Peripheral blood mononuclear cell (primary cell): Measurements from ENCODE around the genes TMEM33, SLC30A9 and ATP10D.

DNA sequence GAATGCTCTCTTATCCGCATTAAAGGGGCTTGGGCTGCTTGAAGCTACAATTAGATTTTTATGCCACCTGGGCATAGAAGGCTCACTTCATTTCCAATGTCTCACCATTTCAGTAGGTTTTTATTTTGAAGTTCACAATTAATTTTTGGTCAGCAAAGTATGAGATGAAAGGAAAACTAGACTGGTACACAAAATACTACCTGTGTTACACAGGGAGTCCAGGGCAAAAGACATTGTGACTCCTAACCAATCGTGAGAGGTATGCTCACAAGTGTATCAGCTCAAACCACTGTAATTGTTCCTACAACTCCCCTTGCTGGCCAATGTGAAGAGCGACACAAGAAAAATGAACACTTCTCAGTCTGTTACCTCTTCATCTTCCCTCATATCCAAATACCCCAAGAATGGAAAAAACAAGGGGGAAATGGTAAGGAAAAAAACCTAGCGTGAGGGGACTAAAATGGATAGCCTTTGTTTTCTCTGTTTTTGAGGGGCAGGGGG lies 30.8 kb upstream of the NSUN7 start:
- PRO-cap, 8 experiments: no peak in any of the 8 experiments

DNA sequence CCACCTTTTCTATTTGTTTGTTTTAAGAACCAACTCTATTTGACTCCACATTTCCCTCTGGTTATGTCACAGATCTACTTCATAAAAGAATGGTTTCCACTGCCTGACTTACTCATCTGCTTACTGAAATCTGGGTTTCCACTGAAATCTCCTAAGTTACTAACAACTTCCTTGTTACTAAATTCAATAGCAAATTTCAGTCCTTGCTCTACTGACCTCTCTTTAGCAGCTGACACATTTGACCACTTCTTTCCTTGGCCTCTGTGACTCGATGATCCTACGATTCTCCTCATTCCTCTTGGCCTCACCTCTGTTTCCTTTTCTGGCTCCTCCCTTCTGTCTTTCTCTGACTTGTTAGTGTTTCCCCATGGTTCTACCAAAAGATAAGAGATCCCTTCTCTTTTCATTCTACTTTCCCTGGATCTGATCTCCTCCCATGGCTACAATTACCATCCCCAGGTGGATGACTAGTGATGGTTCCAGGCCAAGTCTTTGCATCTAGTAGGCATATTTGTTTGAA lies 27.8 kb upstream of the NSUN7 start:
- PRO-cap, 8 experiments: peak in 4 of 8 experiments; most common plus-strand start position 245 of the sequence (in 4)

GRCh38 chr4:40750529-40750824 lies 722 bp downstream of the NSUN7 start:
- PRO-cap, 8 experiments: no peak in any of the 8 experiments

DNA sequence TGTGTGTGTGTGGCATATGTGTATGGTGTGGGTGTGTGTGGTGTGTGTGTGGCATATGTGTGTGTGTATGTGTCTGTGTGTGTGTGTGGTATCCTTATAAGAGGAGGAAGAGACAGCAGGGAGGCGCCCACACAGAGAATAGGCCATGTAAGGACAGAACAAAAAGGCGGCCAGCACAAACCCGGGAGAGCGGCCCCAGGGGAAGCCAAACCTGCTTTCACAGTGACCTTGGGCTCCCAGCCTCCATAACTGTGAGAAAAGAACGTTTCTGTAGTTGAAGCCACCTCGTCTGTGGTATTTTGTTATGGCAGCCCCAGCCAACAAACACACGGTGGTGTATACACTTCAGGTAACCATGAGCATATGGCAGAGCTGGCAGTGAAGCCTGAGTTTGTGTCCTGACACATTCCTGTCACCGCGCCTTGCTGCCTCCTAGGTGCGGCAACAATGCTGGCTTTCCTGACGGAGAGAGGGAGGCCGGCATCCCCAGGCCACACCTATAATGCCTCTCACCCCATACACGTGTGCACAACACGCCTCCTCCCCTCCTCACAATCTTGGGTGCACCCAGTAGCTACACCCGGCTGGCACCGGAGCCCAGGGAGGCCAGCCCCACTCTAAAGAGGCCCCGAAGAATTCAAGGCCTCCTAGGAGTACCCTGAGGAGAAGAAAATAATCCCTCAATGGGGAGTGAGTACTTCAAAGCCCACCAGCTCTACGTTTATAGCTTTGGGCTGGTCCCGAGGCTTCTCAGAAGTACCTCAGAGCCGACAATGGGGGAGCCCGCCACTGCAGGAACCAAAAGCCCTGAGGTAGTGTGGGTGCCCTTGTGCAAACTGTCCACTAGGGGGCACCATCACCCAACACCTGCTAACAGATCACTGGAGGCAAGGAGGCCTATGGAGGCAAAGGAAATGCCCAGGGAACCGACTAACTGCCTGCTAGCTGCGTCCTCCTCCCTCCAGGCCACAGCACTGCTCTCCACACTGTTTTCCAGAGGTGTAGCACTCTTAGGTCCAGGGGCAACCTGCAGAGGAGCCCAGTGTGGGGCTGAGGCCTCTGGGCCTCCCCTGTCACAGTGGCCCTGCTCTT lies 158.6 kb downstream of the NSUN7 start:
- PRO-cap, 8 experiments: no peak in any of the 8 experiments

DNA sequence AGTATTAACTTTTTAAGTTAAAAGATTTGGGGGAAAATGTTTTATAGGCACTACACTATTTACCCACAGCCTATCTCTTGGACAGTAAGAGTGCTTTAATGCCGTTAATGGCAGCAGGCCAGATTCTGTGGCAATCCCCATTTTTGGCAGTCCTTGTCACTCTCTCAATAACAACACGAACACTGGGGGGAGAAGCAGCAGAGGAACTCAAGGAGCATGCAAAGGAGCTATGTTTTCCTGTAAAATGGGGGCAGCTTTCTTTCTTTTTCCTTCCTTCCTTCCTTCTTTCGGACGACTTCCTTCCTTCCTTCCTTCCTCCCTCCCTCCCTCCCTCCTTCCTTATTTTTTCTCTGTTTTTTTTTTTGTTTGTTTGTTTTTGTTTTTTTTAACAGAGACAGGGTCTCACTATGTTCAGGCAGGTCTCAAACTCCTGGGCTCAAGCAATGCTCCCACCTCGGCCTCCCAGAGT lies 168.7 kb downstream of the NSUN7 start:
- PRO-cap, 8 experiments: no peak in any of the 8 experiments

GRCh38 chr4:41154763-41155379 lies 59.5 kb downstream of the APBB2 start:
- PRO-cap, 8 experiments: no peak in any of the 8 experiments

- PRO-cap, 8 experiments: no peak in any of the 8 experiments
Measured at GRCh38 chr4:41209065-41209603, 5.2 kb downstream of the APBB2 start.

GRCh38 chr4:41613305-41613720 lies 75.4 kb downstream of the LIMCH1 start:
- PRO-cap, 8 experiments: no peak in any of the 8 experiments

DNA sequence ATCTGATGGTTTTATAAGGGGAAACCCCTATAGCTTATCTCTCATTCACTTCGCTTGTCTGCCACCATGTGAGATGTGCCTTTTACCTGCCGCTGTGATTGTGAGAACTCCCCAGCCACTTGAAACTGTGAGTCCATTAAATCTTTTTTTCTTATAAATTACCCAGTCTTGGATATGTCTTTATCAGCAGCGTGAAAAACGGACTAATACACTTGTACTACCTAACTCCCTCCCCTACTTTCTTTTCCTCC lies 53.3 kb upstream of the PHOX2B start:
- PRO-cap, 8 experiments: no peak in any of the 8 experiments

- PRO-cap, 8 experiments: peak in 8 of 8 experiments; most common plus-strand start chr4:41935152 (in 6); most common minus-strand start chr4:41935369 (in 8)
Measured at GRCh38 chr4:41934848-41935703, at the start of gene TMEM33. TSS of gene TMEM33 (plus strand) at chr4:41935429.

DNA sequence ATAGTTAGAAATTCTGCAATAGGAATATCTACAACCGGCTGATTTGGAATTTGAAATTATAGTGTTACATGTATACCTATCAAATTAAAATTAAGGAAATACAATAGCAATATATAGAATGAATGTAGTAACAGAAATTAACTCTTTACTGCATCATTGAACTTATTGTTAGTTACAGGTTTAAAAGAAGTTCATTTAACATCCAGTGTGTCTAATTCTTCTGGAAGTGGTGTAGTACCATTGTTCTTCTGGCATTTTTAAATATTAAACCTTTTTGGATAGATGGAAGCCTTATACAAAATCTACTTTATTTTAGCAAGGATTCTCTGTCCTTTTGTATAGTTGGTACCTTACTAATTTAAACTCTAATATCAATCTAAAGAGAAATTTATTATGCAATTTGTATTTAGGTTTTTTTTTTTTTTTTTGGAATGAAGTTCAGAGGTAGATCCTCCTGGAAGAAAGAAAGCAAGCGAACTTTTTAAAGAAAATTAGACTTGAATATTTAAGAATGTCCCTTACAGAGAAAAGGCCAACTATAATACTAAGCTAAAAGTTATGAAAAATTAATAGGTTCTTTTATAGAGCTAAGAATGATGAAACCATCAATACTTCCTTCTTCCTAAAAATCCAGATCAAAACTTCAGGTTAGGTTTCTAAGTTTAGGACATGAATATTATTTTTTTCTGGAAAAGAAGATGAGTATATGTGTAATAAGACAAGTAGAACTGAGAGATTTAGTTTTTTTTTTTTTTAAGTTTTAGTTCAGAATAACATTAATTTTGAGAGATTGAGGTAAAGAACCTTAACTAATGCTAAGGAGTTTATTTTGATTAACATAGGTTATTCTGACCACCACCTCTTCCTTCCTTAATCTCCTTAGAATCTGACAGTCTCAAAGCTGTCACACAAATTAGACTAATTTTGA lies 21.9 kb downstream of the TMEM33 start:
- PRO-cap, 8 experiments: no peak in any of the 8 experiments

- PRO-cap, 8 experiments: peak in 8 of 8 experiments; most common plus-strand start chr4:41990586 (in 7); most common minus-strand start chr4:41990353 (in 4)
Measured at GRCh38 chr4:41990053-41991345, at the start of gene SLC30A9. TSS of gene SLC30A9 (plus strand) at chr4:41990530.

DNA sequence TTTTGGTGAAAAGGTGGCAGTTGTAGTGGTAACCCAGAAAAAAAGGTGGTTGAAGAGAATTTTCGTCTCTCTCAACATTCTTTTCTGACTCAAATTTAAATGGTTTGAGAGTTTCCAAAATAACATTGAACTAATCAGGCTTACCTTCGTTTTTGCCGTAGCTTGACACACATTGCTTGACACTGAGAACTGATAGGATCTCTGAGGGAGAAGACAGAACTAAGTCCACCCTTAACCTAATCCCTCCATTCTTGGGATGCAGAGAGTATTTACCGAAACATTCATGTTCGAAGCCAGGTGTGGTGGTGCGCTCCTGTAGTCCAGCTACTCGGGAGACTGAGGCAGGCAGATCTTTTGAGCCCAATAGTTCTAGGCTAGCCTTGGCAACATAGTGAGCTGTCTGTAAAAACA lies 1.0 kb downstream of the SLC30A9 start:
- PRO-cap, 8 experiments: peak in 1 of 8 experiments; most common plus-strand start position 289 of the sequence (in 1)

GRCh38 chr4:42028747-42029561 lies 38.6 kb downstream of the SLC30A9 start:
- PRO-cap, 8 experiments: no peak in any of the 8 experiments

GRCh38 chr4:42412025-42412584 lies 14.8 kb downstream of the SHISA3 start:
- PRO-cap, 8 experiments: no peak in any of the 8 experiments

DNA sequence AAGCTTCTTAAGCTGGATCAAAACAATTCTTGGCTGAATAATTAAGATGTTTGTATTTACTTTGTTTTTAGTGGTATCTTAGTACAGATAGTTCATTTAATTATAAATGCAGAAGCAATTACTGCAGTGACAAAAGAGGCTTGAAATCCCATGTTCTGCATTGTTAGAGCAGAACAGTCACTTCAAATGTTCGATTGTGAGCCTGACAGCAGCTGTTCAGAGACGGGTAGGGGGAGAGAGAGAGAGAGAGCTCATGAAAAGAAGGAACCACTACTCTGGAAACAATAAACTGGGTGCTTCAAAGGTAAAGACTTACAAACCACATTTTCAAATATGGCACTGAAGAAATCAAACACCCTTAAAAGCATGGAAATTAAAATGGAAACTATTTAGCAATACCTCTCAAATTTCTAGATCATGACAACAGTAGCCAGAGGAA lies 20.7 kb downstream of the ATP8A1 start:
- PRO-cap, 8 experiments: no peak in any of the 8 experiments

DNA sequence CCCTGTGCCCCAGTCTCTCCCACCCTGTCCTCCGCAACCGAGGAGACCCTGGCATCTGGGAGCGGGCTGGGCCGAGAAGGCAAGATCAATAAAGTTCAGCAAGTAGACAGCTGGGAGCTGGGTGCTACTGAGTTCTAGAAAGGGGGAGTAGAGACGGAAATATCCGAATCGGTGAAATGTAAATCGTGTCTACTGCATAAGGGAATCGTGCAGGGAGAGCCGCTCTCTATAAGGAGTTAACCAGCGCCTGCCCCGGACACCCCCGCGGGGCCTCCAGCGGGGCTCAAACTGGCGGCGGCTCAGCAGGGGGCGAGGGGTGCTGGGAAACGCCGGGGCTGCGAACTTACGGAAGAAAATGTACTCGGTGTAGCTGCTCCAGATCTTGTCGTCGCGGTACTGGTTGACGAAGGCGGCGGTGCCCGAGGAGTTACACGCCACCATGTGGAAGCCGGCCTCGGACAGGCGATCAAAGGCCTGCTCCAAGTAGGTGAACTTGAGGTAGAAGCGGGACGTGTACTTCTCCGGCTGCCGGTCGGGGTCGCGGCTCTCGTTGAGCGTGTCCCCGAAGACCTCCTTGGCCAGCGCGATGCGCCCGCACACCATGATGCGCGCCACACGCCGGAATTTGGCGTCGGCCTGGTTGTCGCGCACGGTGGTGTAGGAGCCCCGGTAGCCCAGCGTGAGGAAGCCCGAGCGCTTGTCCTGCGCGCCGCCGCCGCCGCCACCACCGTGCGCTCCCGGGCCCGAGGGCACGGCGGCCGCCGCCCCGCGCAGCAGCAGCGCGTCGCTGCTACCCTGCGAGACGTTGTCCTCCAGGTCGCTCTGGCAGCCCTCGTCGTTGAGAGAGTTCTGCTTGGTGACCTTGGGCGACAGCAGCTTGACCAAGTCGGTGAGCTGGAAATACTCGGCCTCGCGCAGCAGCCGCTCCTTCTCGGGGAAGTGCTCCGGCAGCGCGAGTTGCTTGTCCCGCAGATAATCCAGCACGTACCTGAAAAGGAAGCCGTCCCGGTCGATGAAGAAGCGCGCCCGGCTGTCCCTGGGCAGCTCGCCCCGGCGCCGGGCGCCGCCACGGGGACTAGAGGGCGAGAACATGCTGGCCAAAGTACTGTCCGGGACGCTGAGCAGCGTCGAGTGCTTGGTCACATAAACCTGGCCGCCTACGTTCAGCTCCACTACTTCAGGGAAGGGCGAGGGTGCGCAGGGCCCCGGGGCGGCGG lies 985 bp downstream of the KCTD8 start:
- PRO-cap, 8 experiments: no peak in any of the 8 experiments

GRCh38 chr4:45174789-45175110 lies 448.4 kb upstream of the GNPDA2 start:
- PRO-cap, 8 experiments: peak in 4 of 8 experiments; most common plus-strand start chr4:45174893 (in 4)

GRCh38 chr4:47032549-47033056 lies 1.2 kb downstream of the GABRB1 start:
- PRO-cap, 8 experiments: no peak in any of the 8 experiments

DNA sequence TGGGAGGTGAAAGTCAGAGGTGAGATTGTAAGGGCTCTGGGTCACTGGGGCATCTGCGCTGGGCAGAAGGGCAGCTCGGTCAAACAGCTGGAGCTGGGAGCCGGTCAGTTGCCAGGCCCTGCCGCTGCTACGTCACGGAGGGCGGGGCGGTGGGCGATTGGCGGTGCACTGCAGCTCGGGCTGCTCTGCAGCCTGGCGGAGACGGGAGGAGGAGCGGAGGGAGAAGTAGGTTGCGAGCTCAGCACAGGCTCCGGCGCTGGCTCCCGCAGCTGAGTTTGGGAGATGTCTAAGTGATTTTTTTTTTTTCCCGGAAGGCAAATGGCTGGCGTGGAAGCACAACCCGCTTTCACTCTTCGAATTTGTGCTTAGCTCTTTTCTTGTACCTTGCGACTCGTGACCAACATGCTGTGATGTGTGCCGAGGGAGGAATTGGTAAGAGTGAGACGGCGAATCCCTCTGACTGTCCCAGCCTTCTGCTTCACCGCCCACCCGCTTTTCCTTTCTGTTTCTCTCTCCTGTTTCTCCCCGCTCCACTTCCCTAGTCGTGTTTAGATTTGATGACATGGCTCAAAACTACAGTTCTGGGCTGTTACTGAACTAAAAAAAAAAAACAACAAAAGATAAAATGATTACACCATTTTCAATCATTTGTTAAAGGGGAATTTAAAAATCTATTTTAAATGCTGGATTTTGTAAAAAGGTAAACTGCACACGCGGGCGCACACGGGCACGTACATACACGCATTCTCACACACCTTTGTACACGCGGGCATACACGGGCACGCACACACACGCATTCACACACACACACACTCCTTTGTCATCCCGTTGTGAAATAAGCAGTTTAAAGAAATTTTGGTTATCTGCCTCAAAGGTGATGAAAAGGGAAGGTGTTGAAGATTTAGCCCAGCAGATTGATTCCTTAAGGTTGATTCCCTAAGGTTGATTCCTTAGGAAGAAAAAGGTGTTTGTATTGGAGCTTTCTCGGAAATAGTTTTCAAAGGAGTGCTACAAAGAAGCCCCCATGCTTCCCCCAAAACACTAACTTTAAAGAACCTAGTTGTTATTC lies at the start of gene ATP10D:
TSS of gene ATP10D (plus strand) at position 188 of the 1,069 bp plus-strand sequence.
- PRO-cap, 8 experiments: peak in 8 of 8 experiments; most common plus-strand start position 198 of the sequence (in 8); most common minus-strand start position 84 of the sequence (in 6)